Measurements from ENCODE around the genes NDUFV2 and PPP4R1.

GRCh38 chr18:7712012-7713086 is 145.2 kb downstream of the PTPRM start:
- RRBS, result no CpG with 5 or more reads among the region's 9 CpGs

DNA sequence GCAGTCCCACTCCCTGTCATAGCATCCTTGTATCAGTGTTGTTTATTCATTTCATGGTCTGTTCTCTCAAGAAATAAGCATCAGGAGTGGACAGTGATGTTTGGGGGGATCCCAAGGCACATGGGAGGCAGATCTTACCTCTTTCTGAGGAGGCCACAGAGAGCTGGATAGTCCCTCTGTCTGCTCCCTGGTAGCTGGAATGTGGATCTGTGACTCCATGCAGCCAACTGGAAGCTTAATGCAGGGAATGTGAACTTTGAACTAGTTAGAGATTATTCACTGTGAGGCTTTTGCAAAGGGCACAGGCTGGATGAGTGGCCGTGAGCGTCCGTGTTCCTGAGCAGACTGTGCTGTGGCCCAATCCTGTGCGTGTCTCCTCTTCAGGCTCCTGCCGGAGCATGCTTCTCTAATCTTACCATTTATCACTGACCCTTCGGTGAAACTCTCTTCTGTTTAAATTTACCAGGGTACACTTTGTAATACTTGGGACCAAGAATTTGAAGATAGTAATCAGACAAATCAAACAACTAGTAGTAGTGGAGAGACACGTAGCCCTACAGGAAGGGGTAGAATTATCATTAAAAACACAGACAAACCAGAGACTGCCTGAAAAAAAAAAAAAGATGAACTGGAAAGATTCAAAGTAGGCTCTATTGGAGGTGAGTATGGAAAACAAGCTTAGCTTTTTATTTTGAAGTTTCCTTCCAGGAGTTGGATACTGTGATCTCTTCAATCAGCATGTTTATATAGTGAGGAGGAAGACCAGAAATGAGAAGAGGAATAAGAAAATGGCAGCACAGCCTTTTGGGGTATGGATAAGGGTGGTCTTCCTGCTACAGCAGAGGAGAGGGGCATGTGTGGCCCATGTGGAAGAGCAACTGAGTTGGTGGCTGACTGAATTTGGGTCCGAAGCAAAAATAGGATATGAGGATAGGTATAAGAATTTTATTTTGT is 187.8 kb downstream of the PTPRM start:
- RRBS, result no CpG with 5 or more reads among the region's 8 CpGs

DNA sequence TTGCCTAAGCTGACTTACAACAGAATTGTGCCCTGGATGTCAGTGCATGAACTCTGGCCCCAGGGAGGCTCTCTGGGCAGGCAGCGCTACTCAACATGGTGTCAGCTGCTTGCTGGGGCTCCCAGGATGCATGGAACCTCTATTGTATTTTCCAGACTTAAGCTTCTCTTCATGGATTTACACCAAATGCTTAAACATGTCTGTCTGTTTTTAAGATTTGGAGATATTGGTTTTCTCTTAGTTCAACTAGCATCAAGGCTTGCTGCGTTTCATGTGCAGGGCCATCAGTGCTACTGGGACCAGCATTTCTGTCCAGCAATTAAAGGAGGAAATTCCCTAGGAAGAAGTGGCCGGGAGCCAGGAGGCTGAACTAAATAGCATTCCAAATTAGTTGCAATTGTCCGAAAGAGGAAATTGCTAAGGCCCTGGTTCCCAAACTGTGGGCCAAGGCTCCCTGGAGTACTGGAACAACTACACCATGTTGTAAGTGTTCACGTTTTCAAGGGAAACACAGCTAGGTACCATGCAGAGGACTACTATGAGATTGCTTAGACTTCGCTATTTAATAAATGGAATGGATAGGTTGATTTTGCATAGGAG is 257.8 kb downstream of the PTPRM start:
- RRBS, result no CpG with 5 or more reads among the region's 6 CpGs

- RRBS, result no CpG with 5 or more reads among the region's 6 CpGs
Observed at GRCh38 chr18:8141146-8141682, 468.0 kb upstream of the RAB12 start.

DNA sequence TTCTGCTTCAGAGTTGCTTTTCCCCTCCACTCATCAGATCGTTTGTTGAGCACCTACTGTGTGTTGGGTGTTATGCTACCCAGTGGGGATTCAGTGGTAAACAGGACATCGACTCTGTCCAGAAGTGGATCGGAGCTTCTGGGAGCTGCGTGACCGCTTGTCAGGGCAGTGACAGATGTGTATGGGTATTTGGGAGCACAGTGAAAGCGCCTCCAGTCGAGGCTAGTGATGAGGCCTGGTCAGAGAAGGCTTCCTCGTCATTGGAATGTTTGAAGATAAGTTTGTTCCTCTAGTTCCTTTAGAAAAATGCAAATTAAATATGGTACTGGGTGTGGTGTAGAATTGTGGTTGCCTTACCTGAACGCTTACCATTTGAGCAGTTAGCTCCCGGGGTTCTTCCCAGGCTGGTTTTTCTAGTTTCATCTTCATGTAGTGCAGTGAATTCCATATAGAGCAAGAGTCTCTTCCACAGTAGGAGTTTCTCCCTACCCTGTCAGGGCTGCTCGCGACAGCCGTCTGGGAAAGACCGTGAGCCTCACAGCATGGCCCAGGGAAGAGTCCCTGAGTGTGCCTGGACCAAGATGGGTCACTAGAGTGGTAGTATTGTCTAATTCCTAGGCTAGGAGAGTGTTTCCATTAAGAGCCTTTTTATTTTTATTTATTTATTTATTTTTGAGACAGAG is 2.9 kb downstream of the RAB12 start:
- RRBS, result no CpG with 5 or more reads among the region's 14 CpGs

- RRBS, result no CpG with 5 or more reads among the region's 4 CpGs
Observed at GRCh38 chr18:8632722-8633536, 23.7 kb downstream of the RAB12 start.

DNA sequence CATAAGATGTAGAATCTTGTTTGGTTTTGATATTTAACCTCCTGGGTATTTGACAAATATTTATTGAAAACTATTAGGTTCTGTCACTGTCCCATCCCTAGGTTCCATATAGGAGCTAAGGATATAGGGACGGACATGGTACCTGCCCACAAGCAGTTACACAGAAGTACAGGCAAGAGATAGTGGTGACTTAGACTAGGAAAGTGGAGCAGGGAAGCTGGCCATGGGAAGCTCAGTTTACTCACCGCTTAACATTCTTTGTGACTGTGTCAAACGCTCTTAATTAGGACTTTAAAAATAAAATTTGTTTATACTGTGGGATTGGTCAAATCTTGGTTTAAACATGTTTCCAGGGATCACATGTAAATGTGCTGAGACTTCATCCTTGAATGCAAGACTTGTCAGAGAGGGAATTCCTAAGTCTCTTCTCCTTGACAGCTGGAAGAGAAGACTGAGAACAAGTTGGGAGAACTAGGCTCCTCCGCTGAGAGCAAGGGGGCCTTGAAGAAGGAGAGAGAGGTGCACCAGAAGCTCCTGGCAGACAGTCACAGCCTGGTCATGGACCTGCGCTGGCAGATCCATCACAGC is 107.3 kb downstream of the MTCL1 start:
- RRBS, result no CpG with 5 or more reads among the region's 5 CpGs

DNA sequence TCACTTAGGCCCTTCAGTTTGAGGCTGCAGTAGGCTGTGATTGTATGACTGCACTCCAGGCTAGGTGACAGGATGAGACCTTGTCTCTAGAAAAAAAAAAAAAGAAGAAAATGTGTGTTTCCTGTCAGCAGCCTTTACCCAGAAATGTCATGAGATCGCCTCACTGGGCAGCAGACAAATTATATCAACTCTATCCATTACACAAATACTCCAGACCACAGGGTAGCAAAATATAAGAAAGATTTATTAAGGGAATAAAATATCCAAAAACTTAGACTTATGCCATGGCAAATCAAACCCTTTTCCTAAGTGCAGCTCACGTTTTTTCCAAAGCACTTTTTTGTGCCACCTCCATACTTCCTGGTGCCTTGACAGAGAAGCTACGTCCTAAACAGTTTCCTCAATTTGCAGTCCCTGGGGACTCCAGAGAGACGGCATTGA is 190.7 kb upstream of the NDUFV2 start:
- RRBS, result no CpG with 5 or more reads among the region's 4 CpGs

DNA sequence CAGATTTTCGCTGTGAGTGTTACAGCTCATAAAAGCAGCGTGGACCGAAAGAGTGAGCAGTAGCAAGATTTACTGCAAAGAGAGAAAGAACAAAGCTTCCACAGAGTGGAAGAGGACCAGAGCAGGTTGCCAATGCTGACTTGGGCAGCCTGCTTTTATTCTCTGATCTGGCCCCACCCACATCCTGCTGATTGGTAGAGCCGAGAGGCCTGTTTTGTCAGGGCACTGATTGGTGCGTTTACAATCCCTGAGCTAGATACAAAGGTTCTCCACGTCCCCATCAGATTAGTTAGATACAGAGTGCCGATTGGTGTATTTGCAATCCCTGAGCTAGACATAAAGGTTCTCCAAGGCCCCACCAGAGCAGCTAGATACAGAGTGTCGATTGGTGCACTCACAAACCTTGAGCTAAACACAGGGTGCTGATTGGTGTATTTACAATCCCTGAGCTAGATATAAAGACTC is 167.6 kb upstream of the NDUFV2 start:
- RRBS, result no CpG with 5 or more reads among the region's 8 CpGs

DNA sequence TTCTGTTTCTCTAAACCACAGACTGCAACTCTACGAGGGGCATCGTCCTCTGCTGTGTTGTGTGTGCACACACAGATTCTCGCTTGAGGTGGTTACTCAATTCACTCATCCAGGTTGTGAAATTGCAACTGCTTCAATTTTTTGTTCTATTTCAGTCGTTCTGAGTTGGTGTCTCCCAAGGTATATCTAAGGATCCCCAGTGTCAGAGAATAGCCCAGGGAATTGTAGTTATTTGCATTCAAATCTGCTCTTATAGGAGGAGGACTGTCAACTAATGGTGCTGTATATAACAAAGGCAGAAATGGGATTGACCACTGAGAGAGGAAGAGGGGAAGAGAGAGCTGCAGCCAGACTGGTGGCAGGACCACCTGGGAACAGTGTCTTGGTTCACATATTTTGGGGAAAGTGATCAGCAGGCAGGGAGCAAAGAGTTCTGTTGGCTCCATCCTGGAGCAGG is 113.3 kb upstream of the NDUFV2 start:
- RRBS, result no CpG with 5 or more reads among the region's 4 CpGs

DNA sequence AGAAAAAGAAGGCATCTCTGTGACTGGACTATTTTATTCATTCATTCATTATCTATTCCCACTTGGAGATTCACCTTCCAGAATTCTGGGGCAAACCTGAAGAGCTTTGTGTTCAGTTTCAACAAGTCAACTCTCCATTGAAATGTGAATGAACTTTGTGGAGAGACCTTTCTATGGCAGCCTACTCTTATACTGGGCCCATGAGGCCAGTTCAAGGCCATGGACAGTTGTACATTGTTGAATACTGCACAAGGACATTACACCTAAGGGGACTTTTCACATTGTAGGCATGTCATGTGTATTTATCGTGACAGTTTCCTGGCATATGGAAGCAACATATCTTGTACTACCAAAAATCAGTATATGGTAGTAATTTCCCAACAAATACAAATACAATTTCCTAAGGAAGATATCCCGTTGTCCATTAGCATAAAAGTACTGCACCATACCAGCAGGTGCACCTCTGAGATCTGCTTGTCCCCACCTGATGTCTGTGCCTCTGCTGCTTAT is 88.3 kb upstream of the NDUFV2 start:
- RRBS, result no CpG with 5 or more reads among the region's 2 CpGs

DNA sequence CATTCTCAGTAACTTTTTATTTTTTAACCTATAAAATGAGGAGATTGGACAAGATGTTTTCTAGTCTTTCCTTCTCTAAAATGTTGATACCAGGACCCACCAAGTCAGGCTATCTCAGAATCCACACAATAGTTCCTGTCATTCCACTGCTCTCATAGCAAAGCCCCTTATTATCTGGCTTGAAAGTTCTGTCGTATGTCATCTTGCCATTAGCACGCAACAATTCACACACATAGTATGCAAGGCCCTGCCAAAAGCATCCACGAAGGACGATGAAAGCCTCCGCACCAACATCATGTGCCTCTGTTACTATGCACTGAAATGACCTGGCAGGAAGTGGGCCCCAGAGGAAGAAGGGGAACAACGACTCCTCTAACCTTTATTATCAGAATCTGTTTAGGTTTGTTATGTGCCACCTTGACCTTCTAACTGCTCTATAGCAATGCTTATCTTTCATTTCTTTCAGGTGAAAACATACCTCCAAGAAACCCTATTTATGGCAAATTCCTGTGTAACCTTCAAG is 7.3 kb upstream of the NDUFV2 start:
- RRBS, result no CpG with 5 or more reads among the region's 6 CpGs

- RRBS, result no CpG with 5 or more reads among the region's 58 CpGs
Observed at GRCh38 chr18:9102581-9103403, at the start of gene NDUFV2. TSS of gene NDUFV2 (plus strand) at chr18:9102699.

DNA sequence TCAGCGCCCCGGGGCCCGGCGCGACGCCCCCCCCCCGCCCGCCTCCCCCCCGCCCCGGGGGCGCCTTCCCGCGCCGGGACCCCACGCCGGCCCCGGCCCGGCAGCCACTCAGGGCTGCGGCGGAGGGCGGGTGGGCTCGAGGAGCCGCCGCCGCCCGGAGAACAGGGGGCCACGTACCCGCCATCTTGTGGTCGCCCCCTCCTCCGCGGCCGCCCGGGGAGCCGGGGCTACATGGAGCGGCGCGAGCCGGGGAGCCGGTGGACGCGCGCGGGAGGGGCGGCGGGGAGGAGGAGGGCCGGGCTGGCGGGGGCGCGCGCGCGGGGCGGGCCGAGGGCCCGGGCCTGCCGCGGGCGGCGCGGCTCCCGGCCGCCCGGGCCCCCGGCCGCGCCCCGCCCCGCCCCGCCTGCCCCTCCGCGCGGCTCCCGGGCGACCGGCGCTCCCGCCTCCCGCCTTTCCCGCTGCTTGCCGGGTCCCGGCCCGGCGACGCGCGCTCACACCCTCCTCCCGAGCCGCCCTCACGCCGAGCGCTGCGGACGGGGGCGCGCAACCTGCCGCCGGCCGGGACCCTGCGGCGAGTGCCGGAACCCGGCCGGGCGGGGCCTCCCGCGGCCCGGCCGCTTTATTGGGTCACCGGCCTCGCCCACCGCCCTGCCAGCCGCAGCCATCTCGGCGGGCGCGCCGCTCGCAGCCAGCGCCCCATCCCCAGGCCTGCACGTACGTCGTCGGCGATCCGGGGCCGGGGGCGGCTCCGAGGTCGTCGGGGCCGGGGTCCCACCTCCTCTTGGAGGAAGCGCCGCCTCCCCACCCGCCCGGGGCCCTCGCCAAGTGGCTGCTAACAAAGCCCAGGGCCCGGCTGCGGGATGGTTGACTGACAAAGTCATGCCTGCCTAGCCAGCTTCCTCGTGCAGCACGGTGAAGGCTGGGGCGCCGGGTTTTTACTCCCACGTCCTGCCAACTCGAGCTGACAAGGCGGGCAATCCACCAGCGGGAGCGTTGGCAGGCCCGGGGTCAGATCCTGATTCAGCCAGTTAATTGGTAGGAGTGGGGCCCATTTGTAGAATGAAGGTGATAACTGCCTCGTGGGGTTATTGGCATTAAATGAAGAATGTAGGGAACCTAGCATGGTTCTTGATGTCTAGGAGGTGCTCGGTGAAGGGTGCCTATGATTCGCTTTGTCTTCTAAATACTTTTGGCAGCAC is at the start of gene PPP4R1:
Gene PPP4R1, minus strand, starts transcription at position 259 of the 1,199 bp plus-strand sequence.
- RRBS, result 2% methylated on average over 88 of the region's 151 CpGs

GRCh38 chr18:9653193-9653738 is 38.9 kb upstream of the PPP4R1 start:
- RRBS, result no CpG with 5 or more reads among the region's 6 CpGs

- RRBS, result 47% methylated on average over 3 of the region's 15 CpGs
Observed at GRCh38 chr18:9709442-9710043, 1.4 kb downstream of the RAB31 start.

DNA sequence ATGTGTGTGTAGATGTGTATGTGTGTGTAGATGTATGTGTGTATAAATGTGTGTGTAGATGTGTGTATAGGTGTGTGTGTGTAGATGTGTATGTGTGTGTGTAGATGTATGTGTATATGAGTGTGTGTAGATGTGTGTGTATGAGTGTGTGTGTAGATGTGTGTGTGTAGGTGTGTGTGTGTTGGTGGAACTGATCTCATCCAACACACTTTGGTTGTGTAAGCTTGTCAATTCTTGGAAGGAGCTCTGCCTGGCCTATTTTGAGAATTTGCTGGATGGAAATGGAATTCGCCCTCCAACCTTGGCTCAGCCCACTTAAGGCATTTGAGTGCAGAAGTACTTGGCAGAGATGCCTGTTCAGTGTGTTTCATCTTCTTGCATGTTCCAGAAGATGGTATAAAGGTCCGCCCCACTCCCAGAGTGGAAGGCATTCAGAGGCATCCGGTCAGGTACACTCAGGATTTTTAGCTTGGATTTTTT is 61.4 kb upstream of the TXNDC2 start:
- RRBS, result no CpG with 5 or more reads among the region's 3 CpGs

DNA sequence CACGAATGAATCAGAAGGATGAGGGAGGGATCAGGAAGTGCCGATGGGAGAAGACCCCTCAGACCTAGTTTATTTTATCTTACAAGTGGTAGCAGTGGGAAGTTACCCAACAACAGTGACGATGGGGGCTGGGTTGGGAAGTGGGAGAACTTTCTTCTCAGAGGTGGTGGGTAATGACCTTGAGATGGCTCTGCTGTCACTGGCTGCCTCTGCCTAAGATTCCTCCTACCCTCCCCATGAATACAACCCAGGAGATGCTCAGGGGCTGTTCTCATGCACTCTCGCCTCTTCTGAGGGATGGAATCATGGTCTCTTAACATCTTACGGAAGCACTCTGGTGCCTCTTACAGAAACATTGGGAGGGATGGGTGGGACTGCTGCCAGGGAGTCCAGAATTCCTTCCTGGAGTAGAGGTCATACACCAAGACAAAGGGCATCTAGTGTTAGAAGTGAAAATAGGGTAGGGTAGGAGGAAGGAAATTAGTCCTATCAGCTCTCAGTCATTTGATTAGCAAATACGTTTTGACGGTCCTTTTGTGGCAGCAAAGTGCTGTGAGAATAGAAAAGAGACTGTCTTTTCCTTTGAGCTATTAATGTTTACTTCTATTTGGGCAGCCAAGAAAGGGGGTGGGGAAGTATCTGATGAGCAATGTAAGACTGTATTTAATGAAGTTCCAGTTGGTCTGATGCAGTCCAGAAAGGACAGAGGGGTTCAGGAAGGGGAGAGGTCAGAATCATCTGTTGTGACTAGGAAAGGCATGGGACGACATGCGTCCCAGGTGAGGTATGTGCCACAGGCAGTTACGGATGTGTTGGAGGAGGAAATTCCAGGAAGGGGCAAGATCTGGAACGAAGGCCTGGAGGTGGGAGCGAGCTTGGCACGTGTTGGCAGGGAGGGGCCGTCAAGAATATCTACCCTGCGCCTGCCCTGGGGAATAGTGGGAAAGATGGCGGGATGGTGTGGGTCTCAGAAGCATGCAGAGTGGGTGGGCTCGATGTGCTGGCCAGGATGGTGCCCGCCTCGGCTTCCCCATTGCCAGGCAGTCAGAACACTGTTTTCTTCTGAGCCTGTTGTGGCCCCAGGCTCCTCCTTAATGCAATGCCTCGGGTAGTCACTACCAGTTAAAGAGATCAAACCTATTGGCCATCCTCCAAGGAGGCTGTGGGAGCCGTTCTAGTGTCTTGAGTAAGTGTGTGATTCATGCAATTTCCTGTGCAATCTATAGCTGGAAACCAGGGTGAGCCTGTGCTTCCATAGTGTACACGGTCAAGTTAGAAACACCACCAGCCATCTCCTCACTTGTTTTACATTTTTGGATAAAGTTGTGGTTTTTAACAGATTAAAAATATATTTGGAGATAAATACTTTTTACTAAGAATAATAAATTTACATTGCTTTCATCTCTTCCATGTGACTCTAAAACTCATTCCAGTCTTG is 58.0 kb upstream of the TXNDC2 start:
- RRBS, result no CpG with 5 or more reads among the region's 22 CpGs

DNA sequence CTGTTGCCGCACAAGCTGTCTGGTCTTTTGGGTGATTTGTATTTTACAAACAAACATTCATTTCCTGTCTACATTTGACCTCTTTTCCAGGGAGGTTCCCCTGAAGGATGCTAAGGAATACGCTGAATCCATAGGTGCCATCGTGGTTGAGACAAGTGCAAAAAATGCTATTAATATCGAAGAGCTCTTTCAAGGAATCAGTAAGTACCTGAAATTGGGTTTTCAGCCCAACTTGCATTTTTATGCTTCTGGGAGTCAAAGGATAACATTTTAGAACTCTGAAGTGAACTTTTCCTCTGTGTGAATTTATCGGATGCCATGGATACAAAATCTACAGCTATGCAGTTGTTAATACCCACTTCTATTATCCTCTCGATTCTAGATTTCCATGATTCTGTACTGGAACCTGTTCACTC is 40.3 kb upstream of the TXNDC2 start:
- RRBS, result no CpG with 5 or more reads among the region's 6 CpGs

Data from skeletal muscle cell (primary cell).